Breast (tissue), 4 donors: ENCODE data around the genes XIRP1, MYRIP and ENTPD3.

GRCh38 chr3:39154385-39155107 lies 1.2 kb upstream of the CSRNP1 start:
- PRO-cap, 3 experiments = no peak in any of the 3 experiments
- RRBS = 34% methylated on average over 7 of the region's 17 CpGs

DNA sequence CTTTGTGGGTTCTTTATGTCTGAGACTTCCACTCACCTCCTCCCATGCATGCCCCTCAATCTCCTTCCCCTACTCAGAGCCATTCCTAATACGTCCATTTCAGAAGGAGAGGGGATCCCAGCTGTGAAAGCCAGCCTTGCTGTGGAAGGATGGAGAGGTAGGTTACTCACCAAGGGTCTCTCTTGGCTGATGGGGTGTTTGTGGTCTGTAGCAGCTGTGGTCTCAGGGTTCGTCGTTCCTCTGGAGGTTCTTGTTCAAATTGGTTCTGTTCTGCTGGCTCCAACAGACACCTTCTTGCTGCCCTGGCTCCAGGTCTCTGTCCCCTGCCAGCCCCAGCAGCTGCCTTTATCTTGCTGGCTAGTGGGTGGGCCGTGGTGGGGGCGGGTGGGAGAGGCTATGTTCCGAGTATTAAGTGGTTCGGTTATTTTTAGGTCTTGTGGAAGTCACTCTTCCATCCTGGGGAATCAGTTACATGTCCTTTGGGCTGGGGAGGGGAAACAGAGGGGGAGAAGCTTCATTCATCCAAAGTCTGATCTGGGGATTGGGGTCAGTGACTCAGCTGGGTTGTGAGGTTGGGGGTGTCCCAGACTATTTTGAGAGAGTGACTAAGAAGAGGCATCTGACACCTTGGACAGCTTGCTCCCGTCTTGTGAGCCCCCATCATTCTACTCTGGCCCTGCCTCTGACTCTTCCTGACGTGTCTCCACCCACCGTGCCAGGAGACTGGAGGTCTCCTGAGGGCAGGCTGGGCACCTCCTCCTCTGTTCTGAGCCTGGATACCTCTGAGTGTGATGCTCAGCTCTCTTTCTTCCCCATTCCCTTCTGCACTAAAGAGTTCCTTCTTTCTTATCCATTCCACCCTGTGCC lies at the start of gene XIRP1:
TSS of gene XIRP1 (minus strand) at position 320 of the 867 bp plus-strand sequence.
- PRO-cap, 3 experiments = no peak in any of the 3 experiments
- RRBS = no CpG with 5 or more reads among the region's 10 CpGs

GRCh38 chr3:39808987-39810263 lies at the start of gene MYRIP:
Gene MYRIP (plus strand): TSS chr3:39809609.
- PRO-cap, 3 experiments = no peak in any of the 3 experiments
- RRBS = 2% methylated on average over 59 of the region's 134 CpGs

DNA sequence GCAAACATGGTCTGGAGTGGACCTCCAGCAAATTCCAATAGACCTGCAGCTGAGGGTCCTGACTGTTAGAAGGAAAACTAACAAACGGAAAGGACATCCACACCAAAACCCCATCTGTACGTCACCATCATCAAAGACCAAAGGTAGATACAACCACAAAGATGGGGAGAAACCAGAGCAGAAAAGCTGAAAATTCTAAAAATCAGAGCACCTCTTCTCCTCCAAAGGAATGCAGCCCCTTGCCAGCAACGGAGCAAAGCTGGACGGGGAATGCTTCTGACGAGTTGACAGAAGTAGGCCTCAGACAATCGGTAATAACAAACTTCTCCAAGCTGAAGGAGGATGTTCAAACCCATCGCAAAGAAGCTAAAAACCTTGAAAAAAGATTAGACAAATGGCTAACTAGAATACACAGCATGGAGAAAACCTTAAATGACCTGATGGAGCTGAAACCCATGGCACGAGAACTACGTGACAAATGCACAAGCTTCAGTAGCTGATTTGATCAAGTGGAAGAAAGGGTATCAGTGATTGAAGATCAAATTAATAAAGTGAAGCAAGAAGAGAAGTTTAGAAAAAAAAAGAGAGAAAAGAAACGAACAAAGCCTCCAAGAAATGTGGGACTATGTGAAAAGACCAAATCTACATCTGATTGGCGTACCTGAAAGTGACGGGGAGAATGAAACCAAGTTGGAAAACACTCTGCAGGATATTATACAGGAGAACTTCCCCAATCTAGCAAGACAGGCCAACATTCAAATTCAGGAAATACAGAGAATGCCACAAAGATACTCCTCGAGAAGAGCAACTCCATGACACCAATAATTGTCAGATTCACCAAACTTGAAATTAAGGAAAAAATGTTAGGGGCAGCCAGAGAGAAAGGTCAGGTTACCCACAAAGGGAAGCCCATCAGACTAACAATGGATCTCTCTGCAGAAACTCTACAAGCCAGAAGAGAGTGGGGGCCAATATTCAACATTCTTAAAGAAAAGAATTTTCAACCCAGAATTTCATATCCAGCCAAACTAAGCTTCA lies 145.3 kb downstream of the MYRIP start:
- PRO-cap, 3 experiments = no peak in any of the 3 experiments
- RRBS = no CpG with 5 or more reads among the region's 13 CpGs

- PRO-cap, 3 experiments = no peak in any of the 3 experiments
- RRBS = no CpG with 5 or more reads among the region's 8 CpGs
Observed at GRCh38 chr3:40044067-40044556, 234.7 kb downstream of the MYRIP start.

- PRO-cap, 3 experiments = no peak in any of the 3 experiments
- RRBS = 69% methylated on average over 5 of the region's 25 CpGs
Observed at GRCh38 chr3:40189667-40190577, 119.6 kb upstream of the EIF1B start.

DNA sequence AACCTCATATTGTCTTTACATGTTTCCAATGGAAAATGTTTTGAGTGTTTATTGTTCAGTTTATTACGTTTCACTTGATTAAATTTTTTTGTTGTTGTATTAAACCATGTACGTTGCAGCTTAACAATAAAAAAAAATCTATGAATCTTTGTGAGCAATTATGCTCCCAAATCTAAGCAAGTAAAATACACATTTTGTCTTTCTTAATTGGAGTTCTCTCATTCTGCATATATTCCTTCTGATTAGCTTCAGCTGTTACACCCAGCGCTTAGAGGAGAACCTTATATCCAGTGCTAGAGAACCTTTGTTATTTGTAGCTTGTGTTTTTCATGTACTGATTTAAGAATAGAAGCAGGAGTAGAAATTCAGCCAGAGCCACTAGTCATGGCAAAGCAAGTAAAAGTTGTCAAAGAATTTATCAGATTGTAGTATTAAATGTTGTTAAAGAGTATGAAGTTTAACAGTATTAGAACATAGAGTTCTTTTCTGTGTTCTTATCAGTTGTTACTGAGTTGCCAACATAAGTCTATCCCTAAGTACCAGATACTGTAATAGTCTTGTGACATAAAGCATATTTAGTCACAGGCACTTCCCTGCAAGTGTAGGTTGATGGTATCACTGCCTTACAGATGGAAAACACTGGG lies 2.8 kb downstream of the EIF1B start:
- PRO-cap, 3 experiments = no peak in any of the 3 experiments
- RRBS = no CpG with 5 or more reads among the region's 3 CpGs

DNA sequence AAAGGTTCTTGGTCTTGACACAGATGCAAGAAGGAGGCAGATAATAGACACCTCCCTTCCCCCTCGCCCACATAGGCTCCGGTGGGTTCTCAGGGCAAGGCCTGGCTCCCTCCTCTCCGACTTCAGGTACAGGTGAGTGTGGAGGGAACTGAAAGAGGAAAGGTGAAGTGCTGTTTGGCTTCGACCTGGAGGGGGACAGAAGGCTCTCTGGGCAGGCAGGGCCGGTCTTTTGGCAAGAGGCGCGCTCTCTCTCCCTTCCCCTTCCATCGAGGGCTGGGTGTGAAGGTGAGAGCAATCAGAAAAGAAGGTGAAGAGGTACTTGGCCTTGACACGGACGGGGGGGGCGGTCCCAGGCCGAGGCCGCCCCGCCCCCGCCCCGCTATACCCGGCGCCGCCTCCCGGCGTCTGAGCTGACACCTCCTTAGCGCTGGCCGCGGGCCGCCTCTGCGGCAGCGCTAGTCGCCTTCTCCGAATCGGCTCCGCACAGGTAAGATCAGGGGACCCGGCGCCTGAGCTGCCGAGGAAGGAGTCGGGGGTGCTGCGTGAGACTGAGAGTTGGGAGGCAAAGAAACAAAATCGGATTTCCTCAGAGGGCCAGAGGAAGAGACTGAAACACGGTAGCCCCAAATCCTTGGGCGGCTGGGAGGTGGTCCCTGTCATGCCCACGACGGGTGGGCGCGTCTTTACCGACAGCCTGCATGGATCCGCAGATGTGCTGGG lies at the start of gene ENTPD3:
TSS of gene ENTPD3 (plus strand) at position 410 of the 720 bp plus-strand sequence.
- PRO-cap, 3 experiments = no peak in any of the 3 experiments
- RRBS = 1% methylated on average over 8 of the region's 45 CpGs

- PRO-cap, 3 experiments = no peak in any of the 3 experiments
- RRBS = no CpG with 5 or more reads among the region's 6 CpGs
Observed at GRCh38 chr3:40464880-40465618, 7.9 kb downstream of the RPL14 start.

- PRO-cap, 3 experiments = no peak in any of the 3 experiments
- RRBS = no CpG with 5 or more reads among the region's 1 CpG
Observed at GRCh38 chr3:40623513-40623830, 98.7 kb downstream of the ZNF621 start.

GRCh38 chr3:40892762-40893087 lies 306.6 kb upstream of the CTNNB1 start:
- PRO-cap, 3 experiments = no peak in any of the 3 experiments
- RRBS = no CpG with 5 or more reads among the region's 3 CpGs

GRCh38 chr3:40975439-40976421 lies 223.6 kb upstream of the CTNNB1 start:
- PRO-cap, 3 experiments = no peak in any of the 3 experiments
- RRBS = no CpG with 5 or more reads among the region's 10 CpGs

- PRO-cap, 3 experiments = no peak in any of the 3 experiments
- RRBS = no CpG with 5 or more reads among the region's 1 CpG
Observed at GRCh38 chr3:41159834-41160166, 39.5 kb upstream of the CTNNB1 start.

DNA sequence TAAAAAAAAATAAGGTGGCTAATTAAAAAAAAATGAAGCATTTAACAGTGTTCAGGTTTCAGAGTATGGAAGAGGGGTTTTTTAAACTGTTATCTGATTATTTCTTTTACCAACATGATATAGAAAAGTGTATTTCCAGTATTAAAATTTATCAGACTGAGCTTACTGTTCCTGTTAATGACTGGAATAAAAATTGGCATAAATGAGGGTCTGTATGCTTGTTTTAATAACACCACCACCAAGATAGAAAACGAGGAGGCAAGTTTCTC lies 2.3 kb downstream of the CTNNB1 start:
- PRO-cap, 3 experiments = no peak in any of the 3 experiments
- RRBS = no CpG with 5 or more reads among the region's 1 CpG

DNA sequence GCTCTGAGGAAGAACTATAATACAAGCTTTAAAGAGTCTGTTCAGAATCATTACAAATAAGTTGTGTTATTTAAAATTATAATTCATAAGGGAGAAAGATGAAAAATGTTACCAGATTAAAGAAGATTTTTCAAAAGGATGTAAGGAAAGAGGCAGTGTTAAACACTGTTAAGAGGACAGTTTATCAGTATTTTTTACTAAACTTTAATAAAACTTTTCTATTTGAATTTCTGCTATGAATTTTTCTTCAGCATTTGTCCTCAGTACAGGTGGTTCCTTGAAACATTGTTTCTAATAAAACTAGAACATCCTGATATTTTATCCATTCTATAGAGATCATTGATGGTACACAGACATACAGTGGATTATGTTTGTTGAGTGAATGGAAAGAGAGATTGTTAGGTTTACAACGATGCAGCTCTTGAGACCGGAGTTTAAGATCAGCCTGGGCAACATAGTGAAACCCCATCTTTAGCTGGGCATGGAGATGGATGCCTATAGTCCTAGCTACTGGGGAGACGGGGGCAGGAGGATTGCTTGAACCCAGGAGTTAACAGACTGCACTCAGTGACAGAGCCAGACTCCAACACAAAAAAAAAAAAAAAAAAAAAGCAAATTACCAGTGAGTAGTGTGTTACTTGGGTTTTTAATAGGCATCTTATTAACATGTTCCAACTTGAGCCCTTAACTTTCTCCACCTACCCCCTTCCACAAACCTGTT lies 37.7 kb downstream of the CTNNB1 start:
- PRO-cap, 3 experiments = no peak in any of the 3 experiments
- RRBS = no CpG with 5 or more reads among the region's 3 CpGs

GRCh38 chr3:41563390-41564042 lies 364.2 kb downstream of the CTNNB1 start:
- PRO-cap, 3 experiments = no peak in any of the 3 experiments
- RRBS = no CpG with 5 or more reads among the region's 12 CpGs

DNA sequence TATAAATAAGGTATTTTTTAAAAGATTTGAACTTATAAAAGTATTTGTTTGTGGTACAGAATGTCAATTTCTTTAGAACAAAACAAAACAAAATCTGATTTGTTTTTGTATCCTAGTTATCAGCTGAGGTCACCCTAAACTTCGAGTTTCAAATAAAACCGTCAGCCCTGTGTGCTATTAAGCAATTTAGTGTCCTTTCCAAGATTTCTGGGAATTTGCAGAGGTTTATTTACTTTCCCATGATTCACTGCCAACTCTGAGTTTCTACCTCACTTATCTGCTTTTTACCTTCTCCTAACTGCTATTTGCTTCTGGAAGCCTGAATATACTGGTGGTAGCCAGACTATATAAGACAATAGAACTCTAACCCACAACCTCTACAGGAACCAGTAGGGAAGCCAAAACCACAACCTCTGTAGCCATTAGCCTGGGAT lies 273.4 kb downstream of the ULK4 start:
- PRO-cap, 3 experiments = no peak in any of the 3 experiments
- RRBS = no CpG with 5 or more reads among the region's 2 CpGs

GRCh38 chr3:41961321-41961916 lies 484 bp downstream of the ULK4 start:
- PRO-cap, 3 experiments = peak in 3 of 3 experiments; most common plus-strand start chr3:41961634 (in 1); most common minus-strand start chr3:41961505 (in 1)
- RRBS = 1% methylated on average over 7 of the region's 50 CpGs

GRCh38 chr3:42024646-42025410 lies 62.9 kb upstream of the ULK4 start:
- PRO-cap, 3 experiments = no peak in any of the 3 experiments
- RRBS = no CpG with 5 or more reads among the region's 10 CpGs

- PRO-cap, 3 experiments = no peak in any of the 3 experiments
- RRBS = no CpG with 5 or more reads among the region's 8 CpGs
Observed at GRCh38 chr3:42099514-42100172, 8.5 kb downstream of the TRAK1 start.